Measurements from ENCODE around the gene SCFD1.

DNA sequence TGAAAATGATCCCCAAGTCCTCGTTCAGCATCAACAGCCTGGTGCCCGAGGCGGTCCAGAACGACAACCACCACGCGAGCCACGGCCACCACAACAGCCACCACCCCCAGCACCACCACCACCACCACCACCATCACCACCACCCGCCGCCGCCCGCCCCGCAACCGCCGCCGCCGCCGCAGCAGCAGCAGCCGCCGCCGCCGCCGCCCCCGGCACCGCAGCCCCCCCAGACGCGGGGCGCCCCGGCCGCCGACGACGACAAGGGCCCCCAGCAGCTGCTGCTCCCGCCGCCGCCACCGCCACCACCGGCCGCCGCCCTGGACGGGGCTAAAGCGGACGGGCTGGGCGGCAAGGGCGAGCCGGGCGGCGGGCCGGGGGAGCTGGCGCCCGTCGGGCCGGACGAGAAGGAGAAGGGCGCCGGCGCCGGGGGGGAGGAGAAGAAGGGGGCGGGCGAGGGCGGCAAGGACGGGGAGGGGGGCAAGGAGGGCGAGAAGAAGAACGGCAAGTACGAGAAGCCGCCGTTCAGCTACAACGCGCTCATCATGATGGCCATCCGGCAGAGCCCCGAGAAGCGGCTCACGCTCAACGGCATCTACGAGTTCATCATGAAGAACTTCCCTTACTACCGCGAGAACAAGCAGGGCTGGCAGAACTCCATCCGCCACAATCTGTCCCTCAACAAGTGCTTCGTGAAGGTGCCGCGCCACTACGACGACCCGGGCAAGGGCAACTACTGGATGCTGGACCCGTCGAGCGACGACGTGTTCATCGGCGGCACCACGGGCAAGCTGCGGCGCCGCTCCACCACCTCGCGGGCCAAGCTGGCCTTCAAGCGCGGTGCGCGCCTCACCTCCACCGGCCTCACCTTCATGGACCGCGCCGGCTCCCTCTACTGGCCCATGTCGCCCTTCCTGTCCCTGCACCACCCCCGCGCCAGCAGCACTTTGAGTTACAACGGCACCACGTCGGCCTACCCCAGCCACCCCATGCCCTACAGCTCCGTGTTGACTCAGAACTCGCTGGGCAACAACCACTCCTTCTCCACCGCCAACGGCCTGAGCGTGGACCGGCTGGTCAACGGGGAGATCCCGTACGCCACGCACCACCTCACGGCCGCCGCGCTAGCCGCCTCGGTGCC, 1.1 kb downstream of the FOXG1 start:
- PRO-cap, 8 experiments, result peak in 1 of 8 experiments; most common minus-strand start position 266 of the sequence (in 1)

DNA sequence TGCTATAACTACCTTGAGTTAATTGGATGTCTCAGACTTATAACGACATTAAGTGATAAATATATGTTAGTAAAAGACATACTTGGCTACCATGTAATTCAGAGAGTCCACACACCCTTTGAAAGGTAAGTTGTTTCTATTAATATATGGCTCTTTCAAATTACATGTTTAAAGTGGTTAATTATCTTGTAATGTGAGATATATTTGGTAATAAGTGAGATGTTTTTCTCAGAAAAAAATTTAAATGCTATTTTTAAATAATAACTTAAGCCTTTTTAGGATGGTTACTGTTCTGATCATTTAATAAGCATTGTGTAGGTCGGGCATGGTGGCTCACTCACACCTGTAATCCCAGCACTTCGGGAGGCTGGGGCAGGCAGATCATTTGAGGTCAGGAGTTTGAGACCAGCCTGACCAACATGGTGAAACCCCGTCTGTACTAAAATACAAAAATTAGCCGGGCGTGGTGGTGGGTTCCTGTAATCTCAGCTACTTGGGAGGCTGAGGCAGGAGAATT, 9.8 kb upstream of the SCFD1 start:
- PRO-cap, 8 experiments, result no peak in any of the 8 experiments

GRCh38 chr14:30622101-30622429, at the start of gene SCFD1:
TSS of gene SCFD1 (plus strand) at chr14:30622319.
- PRO-cap, 8 experiments, result peak in 8 of 8 experiments; most common plus-strand start chr14:30622319 (in 8); most common minus-strand start chr14:30622192 (in 8)

GRCh38 chr14:30907876-30908450, 33.6 kb downstream of the COCH start:
- PRO-cap, 8 experiments, result no peak in any of the 8 experiments

GRCh38 chr14:30934939-30935362, 60.6 kb downstream of the COCH start:
- PRO-cap, 8 experiments, result no peak in any of the 8 experiments

DNA sequence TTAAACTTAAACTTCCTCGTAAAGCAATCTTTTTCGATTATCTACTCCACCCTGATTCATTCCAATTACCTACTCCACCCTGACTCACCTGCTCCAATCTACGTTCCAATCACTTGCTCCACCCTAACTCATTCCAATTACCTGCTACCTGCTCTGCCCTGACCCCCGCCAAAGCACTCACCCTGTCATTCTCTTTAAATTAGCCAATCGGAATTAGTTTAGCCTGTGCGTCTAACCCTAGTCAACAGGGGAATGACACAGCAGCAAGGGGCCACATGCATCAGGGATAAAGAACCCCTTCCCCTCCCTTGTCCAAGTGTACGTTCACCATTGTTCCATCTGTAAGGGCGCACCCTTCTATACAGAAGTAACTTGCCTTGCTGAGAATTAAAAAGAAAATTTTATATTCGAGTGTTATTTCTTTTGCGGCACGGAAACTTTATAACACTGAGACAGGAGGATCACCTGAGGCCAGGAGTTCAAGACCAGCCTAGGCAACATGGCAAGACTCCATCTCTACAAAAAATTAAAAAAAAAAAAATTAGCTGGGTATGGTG, 53.3 kb upstream of the AP4S1 start:
- PRO-cap, 8 experiments, result no peak in any of the 8 experiments

DNA sequence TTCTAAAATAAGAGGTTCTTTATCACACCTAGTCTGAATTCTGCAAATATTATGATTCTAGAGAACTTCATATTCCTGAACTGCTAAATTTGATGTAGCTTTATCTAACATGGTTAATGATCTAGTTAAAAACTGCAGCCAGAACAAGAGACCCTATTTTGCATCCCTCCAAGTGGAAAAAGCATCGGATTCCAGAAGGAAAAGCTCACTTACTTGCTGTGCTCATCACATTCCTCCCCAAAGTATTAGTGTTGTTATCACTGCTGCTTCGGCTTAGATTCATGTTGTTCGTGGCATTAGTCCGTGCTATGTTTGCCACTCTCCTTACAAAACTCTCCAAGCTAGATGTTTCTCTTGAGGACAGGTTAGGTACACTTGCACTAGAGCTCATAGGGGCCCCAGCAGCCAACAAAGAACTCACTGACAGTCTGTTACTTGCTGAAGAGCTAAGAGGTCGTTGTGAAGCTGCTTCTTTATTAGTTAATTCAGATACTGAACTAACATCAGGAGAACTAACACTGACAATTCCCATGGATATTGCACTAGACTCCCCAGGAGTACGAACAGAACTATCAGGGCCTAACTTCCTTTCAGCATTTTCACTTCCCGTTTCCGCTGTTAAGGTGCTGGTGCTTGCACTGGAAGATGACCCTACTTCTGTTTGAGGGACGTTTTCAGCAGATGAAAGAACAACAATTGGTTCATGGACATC, 79.0 kb downstream of the HECTD1 start:
- PRO-cap, 8 experiments, result no peak in any of the 8 experiments

DNA sequence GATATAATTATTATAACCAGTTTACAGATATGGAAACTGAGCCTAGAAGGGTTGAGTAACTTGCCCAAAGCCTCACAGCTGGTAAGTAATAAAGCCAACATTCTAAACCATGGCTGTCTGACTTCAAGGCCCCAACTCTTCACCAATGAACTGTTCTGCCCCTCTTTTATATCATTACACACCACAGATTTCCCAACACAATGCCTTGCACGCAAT, 222.6 kb upstream of the ARHGAP5 start:
- PRO-cap, 8 experiments, result no peak in any of the 8 experiments

DNA sequence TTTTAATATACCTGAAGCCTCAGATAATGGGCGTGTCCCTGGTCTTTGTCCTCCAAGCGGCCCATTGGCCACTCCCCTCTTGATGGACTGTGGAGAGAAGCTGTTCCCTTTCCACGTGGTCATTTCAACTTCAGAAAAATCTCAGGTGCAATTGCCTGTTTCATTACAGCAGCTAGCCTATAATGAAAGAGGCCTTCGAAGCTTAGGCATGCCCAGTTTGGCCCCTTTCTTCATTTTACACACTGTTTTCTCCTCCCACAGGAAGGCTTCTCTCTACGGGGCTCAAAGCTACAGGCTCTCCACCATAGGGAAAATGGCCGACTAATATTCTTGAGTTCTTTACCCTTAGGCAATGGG, 131.3 kb upstream of the ARHGAP5 start:
- PRO-cap, 8 experiments, result no peak in any of the 8 experiments

DNA sequence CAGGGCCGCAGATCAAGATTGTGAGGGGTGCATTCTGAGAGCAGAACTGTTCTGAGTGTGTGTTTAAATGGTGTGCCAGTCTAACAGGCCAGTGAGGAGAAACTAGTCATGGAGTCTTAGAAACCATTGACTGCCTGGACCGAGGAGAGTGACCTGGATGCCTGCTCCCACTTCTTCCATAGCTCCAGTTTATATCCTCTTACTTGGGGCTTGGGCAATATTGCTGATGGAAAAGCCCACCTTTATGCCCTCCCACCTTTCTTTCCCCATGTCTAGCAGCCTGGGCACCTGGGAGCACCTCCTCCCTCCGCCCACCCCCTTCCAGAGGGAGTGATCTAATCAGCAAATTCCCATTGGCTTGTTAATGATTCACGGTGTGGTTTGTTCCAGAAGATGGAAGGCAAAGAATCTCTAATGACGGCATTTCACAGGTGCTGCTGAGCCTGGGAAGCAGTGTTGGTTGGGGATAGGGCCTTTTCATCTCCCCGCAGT, 71.1 kb upstream of the ARHGAP5 start:
- PRO-cap, 8 experiments, result no peak in any of the 8 experiments

GRCh38 chr14:32202796-32203862, 126.0 kb upstream of the AKAP6 start:
- PRO-cap, 8 experiments, result peak in 7 of 8 experiments; most common plus-strand start chr14:32203598 (in 4)

DNA sequence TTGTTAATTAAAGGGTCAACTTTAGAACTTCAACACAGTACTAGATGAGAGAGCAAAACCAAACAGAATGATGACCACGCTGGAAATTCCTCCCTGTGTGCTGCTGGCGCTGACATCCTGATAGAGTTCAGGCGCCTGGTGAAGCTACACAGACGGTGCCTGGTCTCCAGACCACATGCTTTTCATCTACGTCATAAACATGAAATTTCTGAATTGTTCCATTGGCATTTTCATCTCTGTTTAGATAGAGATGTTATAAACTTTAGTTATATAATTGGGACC, 128.4 kb downstream of the AKAP6 start:
- PRO-cap, 8 experiments, result no peak in any of the 8 experiments

- PRO-cap, 8 experiments, result no peak in any of the 8 experiments
Observed at GRCh38 chr14:32493913-32494594, 165.0 kb downstream of the AKAP6 start.

DNA sequence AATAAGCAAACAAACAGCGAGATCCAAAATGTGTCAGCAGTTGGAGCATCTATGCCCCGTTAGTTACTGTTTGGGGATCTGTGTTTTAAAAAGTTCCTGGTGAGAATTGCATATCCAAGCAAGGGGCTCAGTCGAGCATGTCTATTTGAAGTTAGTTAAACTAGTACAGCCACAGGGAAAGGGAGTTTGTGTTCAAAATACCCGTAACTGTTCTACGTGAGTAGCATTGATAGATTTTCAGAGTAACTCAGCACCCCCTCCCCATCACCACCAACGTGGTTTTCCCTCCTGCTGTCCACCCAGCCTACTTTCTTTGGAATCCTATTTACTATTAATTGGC, 1.4 kb downstream of the NPAS3 start:
- PRO-cap, 8 experiments, result no peak in any of the 8 experiments

GRCh38 chr14:33611392-33611846, 339.5 kb downstream of the EGLN3 start:
- PRO-cap, 8 experiments, result no peak in any of the 8 experiments

- PRO-cap, 8 experiments, result no peak in any of the 8 experiments
Observed at GRCh38 chr14:34018056-34018499, 67.2 kb upstream of the EGLN3 start.

DNA sequence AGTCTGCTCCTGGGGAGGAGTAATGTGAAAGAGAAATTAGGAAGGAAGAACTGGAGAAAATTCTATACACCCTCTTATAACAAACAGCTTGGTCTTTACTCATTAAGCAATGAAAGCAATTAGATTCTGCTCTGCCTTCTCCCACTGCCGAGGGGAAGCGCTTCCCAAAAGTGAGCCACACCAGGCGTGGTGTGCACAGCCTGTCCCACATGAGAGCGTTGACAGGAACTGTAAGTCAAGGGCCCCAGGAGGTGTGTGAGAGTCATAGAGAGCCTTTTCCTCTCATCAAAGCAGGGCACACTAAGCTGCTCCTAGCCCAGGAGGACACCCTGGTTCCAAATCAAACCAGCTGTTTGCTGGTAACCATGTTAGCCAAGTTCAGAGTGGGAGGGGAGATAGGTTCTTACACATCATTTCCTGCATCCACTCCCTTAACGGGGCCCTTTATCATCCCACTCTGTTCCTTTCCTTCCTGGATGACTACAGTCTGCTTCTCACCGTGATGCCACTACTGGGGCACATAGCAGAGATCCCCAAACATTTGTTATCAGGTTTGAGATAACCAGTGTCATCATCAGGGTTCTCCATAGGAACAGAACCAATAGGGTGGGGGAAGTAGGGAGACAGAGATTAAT, 98.3 kb downstream of the SPTSSA start:
- PRO-cap, 8 experiments, result peak in 1 of 8 experiments; most common plus-strand start position 460 of the sequence (in 1)

DNA sequence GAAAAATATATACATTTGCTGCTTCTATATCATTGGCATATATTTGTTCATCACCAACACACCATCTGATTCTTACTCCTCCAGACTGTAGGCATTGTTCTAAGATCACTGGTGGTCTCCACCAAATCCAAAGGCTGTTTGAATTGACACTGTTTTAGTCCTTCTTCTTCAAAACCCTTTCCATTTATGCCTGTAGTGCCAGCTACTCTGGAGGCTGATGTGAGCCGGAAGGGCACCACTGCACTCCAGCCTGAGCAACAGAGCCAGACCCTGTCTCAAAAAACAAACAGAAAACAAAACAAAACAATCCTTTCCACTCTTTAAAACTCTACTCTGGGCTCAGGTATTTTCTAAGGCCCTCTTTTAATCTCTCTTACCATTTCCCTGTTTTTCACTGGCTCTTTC, 25.1 kb downstream of the SPTSSA start:
- PRO-cap, 8 experiments, result no peak in any of the 8 experiments

DNA sequence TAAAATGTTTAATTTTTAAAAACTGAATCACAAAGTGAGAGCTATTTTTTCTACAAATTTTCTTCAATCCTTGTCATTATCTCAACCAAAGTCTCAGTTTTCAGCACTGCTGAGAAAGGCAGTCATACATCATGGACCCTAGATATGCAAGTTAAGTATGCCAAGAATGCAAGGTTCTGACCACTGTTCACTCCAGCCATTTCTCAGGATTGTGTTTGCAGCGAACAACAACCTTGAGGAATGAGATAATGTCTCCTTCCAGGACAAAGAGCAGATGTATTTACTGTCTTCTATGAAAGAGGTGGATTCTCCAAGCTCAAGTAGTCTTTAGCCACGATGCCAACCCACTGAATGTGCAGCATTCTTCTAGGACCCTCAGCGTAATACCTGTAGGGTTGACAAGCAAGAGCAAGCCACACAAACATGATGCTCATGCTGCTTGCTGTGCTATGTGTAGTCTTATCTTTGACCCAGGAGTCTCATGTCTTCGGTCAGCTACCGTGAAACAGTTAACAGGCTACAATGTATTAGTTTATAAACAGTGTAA, 2.1 kb downstream of the EAPP start:
- PRO-cap, 8 experiments, result peak in 4 of 8 experiments; most common minus-strand start position 207 of the sequence (in 4)

GRCh38 chr14:34554733-34555327, 15.3 kb upstream of the EAPP start:
- PRO-cap, 8 experiments, result peak in 2 of 8 experiments; most common minus-strand start chr14:34554818 (in 1)